Neuron (in vitro differentiated cells): Measurements from ENCODE around the genes PNLIPRP3, KCNK18, CACUL1 and EIF3A.

DNA sequence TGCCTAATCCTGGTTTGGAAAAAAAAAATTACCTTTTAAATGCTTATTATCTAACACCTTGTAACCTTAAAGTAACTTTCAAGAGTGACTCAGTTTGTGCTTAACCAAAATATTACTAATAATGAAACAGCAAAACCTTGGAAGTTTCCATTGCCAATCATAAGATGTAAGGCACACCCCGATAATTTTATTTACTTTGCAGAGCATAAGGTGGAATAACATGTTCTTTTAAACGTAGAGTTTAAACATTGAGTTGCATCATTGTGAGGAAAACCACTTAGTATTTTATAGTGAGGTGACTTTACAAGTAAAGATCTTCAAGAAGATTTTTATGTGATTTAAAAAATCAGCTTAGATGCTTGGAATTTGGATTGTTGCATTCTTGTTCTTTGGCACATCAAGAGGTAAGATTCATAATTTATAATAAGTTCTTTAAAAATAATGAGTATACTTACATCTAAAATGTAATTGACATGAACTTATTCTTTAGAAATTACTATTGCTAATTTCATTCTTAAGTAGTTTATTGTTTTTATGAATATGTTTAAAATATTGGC, at the start of gene PNLIPRP3:
PNLIPRP3 (plus strand) TSS at position 190 of the 557 bp plus-strand sequence.
- PRO-cap = no peak

DNA sequence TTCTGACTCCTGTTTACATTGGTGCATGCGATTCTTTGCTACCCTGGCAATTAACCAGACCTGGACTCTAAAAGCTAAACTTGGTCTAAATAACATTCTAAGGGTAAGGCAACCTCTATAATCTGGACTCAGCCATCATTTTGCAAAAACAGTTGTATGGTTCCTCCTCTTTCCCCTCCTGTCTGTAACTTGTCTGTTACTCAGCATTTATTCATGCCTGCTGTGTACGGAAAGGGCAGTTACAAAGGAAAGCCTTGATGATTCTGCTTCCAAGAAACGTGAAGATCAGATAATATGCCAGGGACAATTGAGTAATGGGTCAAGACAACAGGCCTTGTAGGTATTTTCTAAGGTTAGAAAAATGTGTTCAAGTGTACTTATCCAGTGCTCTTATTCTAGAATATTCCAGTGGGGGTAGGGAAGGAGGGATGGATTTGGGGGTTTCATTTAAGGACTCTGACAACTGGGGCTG, 1.8 kb upstream of the C10orf82 start:
- PRO-cap = no peak

- PRO-cap = bidirectional peak, plus-strand start at chr10:116741898, minus-strand start at chr10:116741639; unidirectional peak, minus-strand start at chr10:116742090; unidirectional peak, minus-strand start at chr10:116742225
These were observed 483 bp downstream of the HSPA12A start for GRCh38 chr10:116741779-116742387.

DNA sequence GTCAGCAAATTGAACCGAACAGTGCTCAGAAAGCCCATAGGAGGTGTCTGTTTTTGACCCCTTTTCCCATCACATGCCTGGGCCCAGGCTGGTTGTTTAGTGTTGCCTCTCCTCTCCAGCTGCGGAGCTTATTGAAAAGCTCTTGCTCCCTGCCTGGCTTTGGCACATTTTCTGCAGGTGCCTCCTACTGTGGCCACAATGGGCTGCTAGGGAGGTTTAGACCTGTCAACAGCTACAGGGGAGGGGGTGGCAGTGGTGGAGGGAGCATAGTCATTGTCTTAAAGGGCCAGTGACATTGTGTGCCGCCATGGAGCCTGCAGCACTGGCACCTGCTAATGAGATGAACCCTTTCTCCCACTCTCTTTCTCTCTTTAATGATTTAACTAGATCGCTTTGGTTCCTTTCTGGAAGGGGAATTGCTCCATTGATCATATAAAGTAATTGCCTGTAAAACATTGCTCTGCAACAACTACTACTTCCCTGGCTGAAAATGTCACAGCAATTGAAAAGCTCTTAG, 13.2 kb upstream of the ENO4 start:
- PRO-cap = no peak

GRCh38 chr10:116847780-116848880, 1.2 kb upstream of the ENO4 start:
- PRO-cap = no peak

DNA sequence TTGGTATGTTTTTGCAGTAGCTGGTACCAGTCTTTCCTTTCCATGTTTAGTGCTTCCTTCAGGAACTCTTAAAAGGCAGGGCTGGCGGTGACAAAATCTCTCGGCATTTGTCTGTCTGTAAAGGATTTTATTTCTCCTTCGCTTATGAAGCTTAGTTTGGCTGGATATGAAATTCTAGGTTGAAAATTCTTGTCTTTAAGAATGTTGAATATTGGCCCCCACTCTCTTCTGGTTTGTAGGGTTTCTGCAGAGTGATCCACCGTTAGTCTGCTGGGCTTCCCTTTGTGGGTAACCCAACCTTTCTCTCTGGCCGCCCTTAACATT, 67.8 kb downstream of the SHTN1 start:
- PRO-cap = no peak

GRCh38 chr10:117197290-117197739, at the start of gene KCNK18:
Gene KCNK18, plus strand, starts transcription at chr10:117197489.
- PRO-cap = no peak

DNA sequence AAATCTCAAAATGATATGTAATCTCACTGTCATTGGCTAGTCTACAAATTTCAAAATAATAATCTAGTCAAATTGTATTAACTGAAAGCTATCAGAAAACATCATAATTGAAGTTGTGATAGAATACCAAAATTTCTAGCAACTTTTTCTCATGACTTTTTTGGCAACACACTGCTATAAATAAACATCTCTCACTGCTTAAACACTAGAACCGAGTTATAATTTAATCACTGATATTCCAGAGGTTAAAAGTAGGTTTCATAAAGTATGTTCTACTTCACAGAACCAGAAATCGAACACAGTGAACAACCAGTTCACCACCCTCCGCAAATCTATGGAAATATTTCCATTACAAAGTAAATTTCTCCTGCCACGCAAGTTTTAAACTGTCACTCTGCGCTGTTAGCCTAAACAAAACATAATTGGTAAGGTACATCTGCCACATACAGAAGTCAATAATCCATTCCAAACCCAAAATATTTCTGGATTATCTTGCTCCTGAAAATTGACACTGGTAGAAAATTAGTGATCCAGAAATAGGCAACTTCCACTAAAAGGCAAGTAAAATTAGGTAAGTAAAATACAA, 2.7 kb downstream of the PDZD8 start:
- PRO-cap = no peak

GRCh38 chr10:117374170-117374969, 870 bp downstream of the PDZD8 start:
- PRO-cap = bidirectional peak, plus-strand start at chr10:117375087, minus-strand start at chr10:117374858

- PRO-cap = no peak
These were observed 10.4 kb upstream of the RAB11FIP2 start for GRCh38 chr10:118057079-118057619.

DNA sequence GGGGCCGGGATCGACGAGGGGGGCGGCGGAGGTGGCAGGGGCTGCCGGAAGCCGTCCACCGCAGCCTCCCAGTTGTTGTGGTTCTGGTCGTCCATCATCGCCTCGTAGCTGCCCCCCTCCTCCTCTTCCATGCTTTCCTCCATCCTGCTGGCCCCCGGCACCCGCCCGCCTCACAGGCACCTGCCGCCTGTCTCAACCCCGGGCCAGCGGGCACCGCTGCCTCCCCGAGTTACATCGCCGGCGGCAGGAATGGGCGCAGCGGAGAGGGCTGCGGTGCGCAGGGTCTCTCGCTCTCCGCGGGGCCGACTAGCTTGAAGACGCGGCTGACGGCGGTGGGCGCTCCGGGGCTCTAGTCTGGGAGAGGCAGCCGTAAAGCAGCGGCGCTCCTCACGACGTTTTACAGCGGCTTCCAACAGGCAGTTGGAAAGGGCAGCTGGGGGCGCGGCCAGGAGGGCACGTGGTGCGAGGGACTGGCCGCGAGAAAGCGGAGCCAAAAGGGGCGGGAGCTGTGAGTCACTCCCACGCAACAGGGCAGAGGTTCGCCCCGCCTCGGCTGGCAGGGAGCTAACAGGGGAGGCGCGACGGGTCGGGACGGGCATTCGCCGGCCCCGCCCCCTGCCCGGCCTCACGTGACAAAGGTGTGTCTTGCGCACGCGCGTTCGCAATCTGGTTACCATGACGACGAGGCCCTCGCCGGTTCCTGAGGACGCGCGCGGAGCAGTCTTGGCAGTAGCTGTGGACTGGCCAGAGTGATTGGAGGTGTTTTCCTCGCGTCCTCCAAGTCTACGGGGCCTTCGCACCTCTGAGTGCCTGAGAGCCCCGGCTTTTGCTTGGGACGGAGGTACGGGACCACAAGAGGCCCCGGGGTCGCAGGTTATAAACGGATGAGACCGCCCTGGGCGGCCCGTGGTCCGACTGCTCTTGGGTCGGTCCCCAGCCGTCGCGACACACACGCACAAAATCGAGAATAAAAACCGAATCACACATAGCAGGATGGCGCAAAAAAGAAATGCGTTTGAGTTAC, at the start of gene CACUL1:
CACUL1 (minus strand) TSS at position 351 of the 1,024 bp plus-strand sequence.
- PRO-cap = bidirectional peak, plus-strand start at position 71 of the sequence, minus-strand start at position 110 of the sequence; bidirectional peak, plus-strand start at position 729 of the sequence, minus-strand start at position 308 of the sequence

DNA sequence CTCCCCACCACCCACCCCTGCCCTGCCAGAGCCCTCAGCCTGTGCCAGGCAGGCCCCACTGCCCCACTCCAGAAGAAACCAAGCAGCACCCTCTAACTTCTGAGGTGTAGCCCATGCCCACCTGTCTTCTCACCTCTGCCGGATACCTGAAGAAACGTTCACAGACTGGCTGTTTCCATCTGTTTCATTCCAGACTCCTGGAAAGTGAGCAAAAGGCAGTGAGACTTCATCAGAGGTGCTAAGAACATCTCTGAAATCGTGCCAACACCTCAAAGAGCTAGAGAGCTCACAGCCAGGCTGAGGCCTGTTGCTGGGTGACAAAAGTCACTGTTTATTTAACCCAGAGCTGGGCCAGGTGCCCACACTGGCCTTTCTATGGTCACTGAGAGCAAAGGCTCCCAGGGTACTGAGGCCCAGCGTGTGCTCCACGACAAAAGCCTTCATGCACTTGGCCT, 3.8 kb upstream of the NANOS1 start:
- PRO-cap = no peak

- PRO-cap = no peak
These were observed 7.6 kb downstream of the NANOS1 start for GRCh38 chr10:119036972-119037607.

DNA sequence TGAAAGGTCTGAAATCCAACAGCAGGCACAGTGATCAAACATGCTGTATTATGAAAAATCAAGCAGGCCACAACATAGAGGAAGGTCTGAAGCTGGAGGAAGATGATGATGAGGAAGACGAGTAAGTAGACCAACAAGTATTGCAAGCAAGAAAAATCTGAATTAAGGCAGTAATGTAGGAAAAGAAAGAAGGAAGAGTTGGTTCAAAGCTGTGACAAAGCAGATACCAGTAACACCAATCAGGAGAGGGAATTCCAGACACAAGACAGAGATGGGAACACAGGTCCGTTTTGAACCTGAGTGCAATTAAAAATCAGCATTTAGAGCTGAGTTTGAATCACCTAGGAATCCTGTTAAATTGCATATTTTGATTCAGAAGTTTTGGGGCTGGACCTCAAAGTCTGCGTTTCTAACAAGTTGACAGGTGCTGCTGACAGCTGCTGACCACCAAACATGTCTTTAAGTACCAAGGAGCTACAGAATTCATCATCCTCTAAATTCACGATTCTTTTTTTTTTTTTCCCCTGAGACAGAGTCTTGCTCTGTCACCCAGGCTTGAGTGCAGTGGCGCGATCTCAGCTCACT, 18.7 kb downstream of the NANOS1 start:
- PRO-cap = no peak

DNA sequence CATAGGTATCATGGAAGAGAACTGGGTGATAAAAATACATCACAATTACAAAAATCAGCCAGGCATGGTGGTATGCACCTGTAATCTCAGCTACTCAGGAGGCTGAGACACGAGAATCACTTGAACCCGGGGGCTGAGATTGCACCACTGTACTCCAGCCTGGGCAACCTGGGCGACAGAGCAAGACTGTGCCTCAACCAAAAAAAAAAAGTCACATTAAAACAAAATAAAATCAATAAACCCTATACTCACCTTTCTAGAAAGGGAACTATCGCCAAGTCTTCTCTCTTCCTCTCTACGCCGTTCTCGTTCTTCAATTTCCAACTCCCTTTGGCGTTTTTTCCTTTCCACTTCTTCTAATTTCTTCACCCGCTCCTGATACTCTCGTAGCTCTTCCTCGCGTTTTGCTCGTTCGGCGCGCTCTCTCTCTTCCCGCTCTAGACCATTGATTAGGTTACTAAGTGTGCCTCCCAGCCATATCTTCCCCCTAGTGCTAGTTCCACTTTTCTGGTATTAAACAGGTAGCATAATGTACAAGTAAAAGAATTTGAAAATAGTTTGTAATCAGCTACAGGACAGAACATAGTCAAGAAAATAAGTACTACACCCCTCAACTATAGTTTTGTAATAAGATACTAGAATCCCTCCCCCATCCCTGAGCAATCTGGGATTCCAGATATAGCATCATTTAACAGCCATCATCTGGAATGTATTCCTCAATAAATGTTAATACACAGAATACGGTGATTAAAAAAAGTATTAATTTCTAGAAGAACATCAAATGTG, 20.2 kb downstream of the NANOS1 start:
- PRO-cap = no peak

DNA sequence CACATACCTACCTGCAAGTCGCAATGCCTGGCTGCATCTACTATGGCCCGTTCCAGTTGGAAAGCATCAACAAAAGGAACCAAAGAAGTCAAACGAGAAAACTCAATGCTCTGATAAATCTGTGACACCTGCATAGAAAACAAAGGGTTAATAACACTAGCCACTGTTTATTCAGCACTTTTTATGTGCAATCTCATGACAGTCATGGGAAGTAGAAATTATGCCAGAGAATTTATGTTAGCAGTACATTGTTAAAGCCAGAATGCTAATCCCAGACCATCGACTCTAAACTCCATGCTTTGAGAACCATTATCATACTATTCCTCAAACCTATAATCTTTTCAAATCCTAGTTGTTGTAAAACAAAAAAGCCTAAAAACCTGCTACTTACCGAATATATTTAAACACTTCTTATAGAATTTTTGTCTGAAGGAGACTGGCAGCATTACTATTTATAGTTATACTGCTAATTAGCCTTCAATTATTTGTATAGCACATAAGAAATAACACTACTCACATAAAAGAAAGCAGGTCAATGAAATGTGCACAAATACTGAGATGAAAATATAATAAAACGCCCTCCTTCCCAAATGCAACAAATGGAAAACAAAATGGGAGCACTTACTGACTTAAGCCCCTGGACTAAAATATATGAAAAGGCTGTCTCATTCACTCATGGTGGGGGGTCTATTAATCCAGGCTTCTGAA, 20.9 kb downstream of the EIF3A start:
- PRO-cap = no peak

DNA sequence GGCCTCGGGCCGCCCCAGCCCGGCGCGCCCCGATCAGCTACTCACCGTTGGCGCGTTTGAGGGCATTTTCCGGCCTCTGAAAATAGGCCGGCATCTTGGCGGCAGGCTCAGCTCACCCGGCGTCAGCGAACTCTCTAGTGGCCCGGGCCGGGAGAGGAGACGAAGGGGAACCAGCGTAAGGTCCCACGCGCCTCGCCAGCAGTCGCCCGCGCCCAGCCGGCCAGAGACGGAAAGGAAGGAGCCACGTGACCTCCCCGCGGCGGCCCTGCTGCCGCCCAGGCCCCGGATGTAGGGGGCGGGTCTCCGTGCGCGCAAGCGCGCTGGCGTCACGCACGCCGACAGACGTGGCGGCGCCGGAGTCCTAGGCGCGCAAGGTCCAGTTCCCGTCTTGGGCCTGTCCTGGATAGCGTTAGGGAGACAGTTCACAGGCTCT, at the start of gene EIF3A:
EIF3A (minus strand) TSS at position 235 of the 433 bp plus-strand sequence.
- PRO-cap = bidirectional peak, plus-strand start at position 341 of the sequence, minus-strand start at position 235 of the sequence

DNA sequence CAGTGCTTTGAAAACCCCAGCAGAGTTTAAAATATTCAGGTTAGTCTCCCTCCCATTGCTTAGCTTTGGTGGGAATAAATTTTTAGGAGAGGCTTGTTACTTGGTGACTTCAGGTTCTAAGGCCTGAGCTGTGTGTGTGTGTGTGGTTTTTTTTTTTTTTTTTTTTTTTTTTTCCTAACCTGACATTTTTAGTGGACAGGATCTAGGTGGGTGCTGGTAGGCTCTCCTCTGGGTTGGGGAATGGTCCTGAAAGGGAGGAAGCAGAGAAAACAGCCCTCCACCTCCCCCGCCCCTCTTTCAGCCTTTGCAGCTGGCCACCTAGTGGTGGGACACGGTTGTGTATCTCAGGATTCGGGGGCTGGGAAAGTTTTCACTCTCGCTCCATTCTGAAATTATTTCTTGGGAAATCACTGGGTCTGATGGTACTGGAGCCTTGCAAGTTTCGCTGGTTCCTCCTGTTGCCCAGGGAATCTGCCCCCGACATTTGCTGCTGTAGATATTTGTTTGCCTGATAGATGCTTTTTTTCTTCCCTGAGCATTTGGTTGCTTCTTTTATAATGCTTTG, 2.1 kb downstream of the GRK5 start:
- PRO-cap = bidirectional peak, plus-strand start at position 384 of the sequence, minus-strand start at position 242 of the sequence

GRCh38 chr10:119215053-119216010, 8.0 kb downstream of the GRK5 start:
- PRO-cap = no peak

DNA sequence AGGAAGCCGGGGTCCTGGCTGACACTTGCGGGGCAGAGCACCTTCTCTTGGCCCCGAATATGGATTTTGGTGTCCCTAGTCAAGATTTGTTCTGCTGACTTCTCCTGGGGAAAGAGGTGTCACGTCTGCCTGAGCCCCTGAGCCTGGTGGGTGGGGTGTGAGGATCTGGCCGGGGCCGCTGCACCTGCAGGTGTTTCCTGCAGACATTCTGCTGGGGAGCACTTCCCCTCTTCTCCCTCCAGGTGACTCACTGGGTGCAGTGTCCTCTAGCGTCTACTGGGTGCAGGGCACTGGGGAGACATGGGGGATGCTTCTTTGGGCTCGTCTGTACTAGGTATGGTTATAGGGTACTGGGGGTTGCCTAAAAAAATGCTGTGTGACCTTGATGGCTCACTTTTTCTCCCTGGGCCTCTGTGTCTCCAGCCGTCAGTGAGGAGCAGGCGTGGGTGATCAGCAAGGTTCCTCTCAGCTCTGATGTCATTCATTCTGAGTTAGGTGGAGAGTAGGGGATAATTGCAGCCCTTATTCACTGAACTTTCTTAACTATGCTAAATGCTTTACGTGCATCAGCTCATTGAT, 99.3 kb downstream of the GRK5 start:
- PRO-cap = no peak